ENCODE results near the gene CLEC4F.

GRCh38 chr2:69694087-69694875 is 47.7 kb upstream of the ANXA4 start:
- PRO-cap, result no peak
- RAMPAGE, long total RNA, 2 experiments, result no peak in any of the 2 experiments

DNA sequence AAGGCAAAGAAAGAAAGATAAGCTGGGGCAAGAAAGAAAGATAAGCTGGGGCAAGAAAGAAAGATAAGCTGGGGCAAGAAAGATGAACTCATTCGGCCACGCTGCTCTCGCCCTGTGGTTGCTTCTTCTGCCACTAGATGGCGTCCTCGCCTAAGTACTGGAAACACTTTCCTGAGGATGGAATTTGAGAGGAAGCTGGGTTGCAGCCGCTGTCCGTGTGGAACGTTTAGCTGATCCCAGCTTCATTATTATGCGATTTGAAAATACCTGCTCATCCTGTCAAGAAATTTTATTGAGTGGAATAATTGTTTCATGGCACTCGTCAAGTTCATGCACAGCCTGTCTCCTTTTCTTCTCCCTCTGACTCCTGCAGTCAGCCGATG is 17.2 kb upstream of the ANXA4 start:
- PRO-cap, result no peak
- RAMPAGE, long total RNA, 2 experiments, result no peak in any of the 2 experiments

- PRO-cap, result no peak
- RAMPAGE, long total RNA, 2 experiments, result no peak in any of the 2 experiments
These were observed 11.0 kb upstream of the GMCL1 start for GRCh38 chr2:69818482-69818915.

DNA sequence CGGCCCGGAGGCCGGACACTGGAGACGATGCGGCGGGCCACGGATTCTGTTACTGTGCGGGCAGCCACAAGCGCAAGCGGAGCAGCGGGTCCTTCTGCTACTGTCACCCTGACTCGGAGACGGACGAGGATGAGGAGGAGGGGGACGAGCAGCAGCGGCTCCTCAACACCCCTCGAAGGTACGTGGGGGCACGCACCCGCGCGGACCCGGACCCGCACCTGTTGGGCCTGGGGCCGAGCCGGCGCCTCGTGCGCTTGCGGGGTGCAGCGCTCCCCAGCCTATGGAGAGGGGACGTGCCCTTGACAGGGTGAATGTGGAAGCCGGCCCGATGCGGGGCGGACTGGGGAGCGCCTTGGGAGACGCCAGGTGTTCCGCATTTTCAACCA is 508 bp downstream of the GMCL1 start:
- PRO-cap, result no peak
- RAMPAGE, long total RNA, 2 experiments, result no peak in any of the 2 experiments

- PRO-cap, result unidirectional peak, plus-strand start at chr2:70123232; unidirectional peak, plus-strand start at chr2:70123466; unidirectional peak, plus-strand start at chr2:70123555
- RAMPAGE, long total RNA, 2 experiments, result no peak in any of the 2 experiments
These were observed 35.8 kb downstream of the PCBP1 start for GRCh38 chr2:70122765-70123775.

- PRO-cap, result no peak
- RAMPAGE, long total RNA, 2 experiments, result no peak in any of the 2 experiments
These were observed 36.4 kb downstream of the PCBP1 start for GRCh38 chr2:70123776-70123976.

- PRO-cap, result bidirectional peak, plus-strand start at chr2:70141496, minus-strand start at chr2:70141390; unidirectional peak, plus-strand start at chr2:70141844
- RAMPAGE, long total RNA, 2 experiments, result no peak in any of the 2 experiments
These were observed 49.4 kb downstream of the C2orf42 start for GRCh38 chr2:70141330-70141885.

GRCh38 chr2:70149042-70149482 is 41.8 kb downstream of the C2orf42 start:
- PRO-cap, result no peak
- RAMPAGE, long total RNA, 2 experiments, result no peak in any of the 2 experiments

DNA sequence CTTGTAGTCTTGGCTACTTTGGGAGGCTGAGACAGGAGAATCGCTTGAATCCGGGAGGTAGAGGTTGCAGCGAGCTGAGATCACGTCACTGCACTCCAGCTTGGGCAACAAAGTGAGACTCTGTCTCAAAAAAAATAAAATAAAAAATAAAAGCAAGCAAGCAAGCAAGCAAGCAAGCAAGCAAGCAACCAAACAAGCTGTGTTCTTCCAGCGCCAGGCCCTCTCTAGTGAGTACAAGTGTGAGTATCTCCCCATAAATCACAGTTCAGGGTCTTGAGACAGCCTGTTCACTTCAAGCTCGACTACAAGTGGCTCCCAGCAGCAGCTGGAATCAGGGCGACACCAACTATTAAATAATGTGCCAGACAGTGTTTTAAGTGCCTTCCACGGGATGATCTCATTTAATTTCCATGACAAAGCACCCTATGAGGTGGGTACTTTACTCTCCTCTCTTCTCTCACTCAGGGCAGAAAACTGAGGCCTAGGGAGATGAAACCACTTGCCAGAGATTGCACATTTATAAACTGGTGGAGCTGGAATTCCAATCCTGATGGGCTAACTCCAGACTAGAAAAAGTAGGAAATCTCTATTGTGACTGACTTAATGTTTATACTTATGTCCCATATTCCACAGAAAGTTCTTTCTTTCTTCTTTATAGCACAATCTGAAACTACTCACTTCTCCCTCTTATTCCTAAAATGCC is 2.6 kb upstream of the FAM136A start:
- PRO-cap, result no peak
- RAMPAGE, long total RNA, 2 experiments, result no peak in any of the 2 experiments

DNA sequence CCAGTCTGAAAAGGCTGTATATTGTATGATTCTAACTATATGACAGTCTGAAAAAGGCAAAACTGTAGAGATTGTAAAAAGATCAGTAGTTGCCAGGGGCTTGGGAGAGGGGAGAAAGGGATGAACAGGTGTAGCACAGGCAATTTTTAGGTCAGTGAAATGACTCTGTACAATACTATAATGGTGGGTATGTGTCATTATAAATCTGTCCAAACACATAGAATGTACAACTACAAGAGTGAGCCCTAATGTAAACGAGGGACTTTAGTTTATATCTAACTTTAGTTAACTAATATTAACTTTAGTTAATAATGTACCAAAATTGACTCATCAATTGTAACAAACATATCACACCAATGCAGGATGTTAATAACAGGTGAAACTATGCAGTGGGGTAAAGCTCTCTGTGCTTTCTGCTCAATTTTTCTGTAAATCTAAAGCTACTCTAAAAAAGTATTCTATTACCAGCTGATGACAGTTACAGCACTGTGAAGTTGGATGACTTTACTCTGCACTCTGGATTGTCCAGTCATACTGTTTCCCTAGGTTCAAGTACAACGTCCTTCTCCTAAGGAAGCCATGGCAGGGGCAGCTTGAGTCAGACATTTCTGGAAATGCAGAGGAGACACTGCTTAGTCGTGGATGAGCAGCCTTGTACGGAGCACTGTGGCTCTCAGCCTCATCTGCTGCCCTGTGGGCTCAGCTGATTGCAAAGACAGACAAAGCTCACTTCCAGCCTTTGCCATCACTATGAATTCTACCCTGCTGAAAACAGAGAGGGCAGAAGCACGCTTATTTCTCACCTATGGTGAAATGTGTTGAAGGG is 26.1 kb downstream of the TGFA start:
- PRO-cap, result no peak
- RAMPAGE, long total RNA, 2 experiments, result no peak in any of the 2 experiments

DNA sequence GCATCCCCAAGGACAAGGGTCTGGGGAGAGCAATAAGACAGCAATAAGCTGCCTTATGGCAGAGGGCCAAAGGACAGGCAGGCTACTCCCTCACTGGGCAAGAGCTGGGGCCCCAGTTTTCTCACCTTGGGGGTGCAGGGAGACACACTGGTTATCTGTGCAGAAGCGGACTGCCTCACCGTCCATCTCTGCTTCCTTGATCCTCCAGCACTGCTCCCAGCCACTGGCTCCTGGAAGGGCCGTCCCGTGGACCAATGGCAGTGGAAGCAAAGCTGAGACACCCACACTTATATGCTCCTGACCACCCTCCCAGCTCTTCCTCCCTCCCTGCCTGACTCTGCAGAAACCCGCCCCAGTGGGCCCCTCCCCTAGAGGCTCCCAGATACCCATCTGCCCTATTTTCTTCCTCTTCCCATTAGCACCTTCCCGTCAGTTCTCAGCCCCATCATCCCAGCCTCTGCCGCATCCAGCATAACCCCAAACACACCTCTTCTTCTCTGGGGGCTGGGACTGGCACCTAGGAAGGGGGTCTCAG is at the start of gene CLEC4F:
CLEC4F (minus strand) TSS at position 262 of the 535 bp plus-strand sequence.
- PRO-cap, result no peak
- RAMPAGE, long total RNA, 2 experiments, result no peak in any of the 2 experiments

DNA sequence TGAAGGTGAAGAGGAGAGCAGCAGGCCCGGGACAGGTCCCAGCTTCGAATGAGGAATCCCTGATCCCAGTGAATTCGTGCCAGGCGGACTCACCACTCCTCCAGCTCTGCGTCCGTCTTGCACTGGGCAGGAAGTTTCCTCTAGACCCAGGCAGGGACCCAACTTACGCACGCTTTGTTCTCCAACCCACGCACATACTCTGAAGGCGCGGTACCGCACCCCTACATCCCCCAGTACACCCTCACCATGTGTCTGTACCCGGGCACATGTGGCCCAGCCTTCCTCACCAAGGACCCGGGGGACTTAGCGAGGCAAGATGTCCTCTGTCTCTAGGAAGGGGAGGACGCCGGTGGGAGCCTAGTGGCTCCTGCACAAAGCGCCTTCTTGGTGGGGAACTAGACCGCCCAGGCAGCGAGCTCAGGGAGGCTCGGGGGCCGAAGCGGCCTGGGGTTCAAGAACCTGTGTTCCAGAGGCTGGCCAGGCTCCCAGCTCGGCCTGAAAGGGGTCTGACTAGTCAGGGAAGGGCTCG is 3.1 kb upstream of the VAX2 start:
- PRO-cap, result bidirectional peak, plus-strand start at position 286 of the sequence, minus-strand start at position 108 of the sequence
- RAMPAGE, long total RNA, 2 experiments, result no peak in any of the 2 experiments

DNA sequence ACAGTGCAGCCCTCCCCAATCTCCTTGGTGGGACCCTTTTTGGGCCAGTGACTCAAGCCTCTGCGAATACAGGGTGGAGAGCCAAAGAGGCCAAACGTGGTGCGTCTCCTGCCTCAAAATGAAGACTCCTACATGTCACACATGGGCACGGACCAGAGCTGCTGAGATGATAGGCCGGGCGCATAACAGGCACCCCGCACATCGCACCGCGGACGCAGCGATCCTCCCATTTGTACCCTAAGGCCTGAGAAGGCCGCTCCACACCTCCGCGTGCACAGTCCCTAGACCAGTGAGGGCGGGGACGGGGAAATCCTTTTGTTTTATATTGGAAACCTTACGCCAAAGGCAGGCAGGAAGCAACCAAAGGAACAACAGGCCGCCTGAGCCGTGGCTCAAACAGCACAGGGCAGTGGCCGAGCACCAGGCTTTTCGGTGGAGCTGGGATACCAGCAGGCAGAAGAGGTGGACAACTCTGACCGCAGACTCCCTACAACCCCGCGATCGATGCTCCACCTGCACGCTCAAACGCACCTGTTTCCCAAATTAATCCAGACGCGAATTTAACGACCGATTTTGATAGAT is 3.6 kb downstream of the VAX2 start:
- PRO-cap, result bidirectional peak, plus-strand start at position 395 of the sequence, minus-strand start at position 294 of the sequence
- RAMPAGE, long total RNA, 2 experiments, result no peak in any of the 2 experiments

DNA sequence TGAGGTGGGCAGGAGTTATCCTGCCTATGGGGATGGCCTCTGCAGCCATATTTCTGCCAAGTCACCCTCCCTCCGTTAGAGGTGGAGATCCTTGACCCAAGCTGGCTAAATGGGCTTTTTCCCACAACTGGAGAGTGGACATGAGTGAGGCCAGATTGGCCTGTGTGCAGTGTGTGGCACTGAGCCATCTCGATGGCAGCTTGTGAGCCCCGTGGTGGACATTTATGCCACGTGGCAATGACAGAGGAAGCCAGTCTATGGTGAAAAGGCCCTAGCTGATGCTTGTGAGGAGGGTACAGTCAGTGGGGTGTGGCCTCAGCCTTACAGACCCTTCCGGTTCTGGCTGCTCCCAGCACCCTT is 9.6 kb upstream of the TEX261 start:
- PRO-cap, result no peak
- RAMPAGE, long total RNA, 2 experiments, result no peak in any of the 2 experiments

DNA sequence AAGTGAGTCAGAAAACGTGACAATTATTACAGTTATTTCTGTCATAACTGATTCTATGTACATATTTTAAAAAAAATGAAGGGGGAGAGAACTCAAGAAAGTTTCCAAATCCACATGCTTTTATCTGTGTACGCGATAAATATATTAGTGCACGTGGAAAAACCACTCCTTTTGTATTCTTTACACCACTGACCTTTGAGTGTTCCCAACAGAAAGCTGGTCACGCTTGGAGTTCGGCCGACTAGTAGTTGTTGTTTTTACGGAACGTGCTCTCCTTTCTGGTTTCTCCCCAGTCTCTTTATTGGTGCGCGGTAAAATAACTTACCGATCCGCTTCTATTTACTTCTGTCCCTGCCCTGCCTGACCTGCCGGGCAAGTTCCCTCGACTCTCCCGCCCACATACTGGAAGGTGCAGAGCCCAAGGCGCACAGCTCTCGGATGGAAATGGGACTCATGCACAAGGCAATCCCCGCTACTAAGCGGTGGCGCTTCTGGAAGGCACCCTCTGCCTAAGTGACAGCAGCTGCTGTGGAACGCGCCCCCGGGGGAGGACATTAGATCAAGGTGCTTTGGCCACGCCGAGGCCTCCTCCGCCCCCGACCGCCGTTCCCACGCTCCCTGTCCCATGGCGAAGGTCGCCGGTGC is 383 bp downstream of the MCEE start:
- PRO-cap, result unidirectional peak, plus-strand start at position 240 of the sequence
- RAMPAGE, long total RNA, 2 experiments, result no peak in any of the 2 experiments

DNA sequence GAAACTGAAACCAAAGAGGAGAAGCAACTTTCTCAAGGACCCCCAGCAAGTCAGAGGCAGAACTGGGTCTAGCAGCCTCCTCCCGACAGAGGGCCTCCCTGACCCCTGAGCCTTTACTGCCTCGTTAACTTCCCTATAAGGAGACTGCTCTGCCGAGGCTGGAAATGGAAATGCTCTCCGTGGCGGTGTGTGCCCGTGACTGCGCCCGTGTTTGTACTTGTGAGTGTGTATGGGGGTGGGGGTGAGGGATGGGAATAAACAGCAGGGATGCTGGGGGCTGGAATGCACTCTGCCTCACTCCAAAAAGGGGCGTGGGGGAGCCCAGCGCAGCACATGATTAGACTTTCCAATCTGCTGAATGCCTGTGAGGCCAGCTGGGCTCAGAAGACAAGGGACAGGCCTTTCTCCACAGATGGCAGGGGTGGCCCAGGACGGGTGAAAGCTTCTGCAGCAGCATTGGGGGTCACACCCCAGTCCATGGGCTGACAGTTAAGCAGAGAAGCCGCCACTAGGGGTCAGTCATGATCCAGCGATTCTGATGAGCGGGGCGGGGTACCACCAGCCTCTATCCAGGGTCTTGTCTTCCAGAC is 26.8 kb downstream of the MPHOSPH10 start:
- PRO-cap, result no peak
- RAMPAGE, long total RNA, 2 experiments, result no peak in any of the 2 experiments

DNA sequence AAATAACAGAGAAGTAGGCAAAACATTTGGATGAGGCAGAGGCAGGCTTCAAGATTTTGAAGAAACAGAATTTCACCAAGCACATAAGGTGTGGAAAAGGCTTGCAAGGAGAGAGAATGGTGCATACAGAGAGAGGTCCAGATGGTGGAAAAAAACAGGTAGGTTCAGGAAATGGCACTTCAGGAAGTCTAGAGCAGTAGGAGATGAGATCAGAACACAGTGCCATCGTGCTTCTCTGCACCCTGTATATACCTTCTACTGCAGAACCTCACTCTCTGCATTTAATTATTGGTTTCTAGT is 2.5 kb downstream of the PAIP2B start:
- PRO-cap, result no peak
- RAMPAGE, long total RNA, 2 experiments, result no peak in any of the 2 experiments

DNA sequence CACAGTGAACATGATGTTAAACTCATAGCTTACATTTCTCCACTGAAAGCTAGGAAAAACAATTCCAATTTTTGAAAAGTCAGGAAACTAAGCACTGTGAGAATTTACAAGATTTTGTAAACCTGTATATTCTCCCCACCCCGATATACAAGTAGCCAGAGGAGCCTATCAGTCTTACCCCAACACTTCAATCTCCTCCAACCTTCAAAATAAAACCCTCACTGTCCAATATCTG is 1.6 kb downstream of the PAIP2B start:
- PRO-cap, result no peak
- RAMPAGE, long total RNA, 2 experiments, result no peak in any of the 2 experiments

GRCh38 chr2:71235831-71236480 is 9.1 kb upstream of the PAIP2B start:
- PRO-cap, result no peak
- RAMPAGE, long total RNA, 2 experiments, result no peak in any of the 2 experiments

- PRO-cap, result no peak
- RAMPAGE, long total RNA, 2 experiments, result no peak in any of the 2 experiments
These were observed 31.9 kb upstream of the DYSF start for GRCh38 chr2:71434498-71435126.